Endothelial cell (in vitro differentiated cells): Measurements from ENCODE around the genes SERPINB8 and TMX3.

- PRO-cap, result no peak
These were observed 23.8 kb downstream of the PHLPP1 start for GRCh38 chr18:62738934-62739720.

- PRO-cap, result no peak
These were observed 276.6 kb downstream of the PHLPP1 start for GRCh38 chr18:62991793-62992427.

DNA sequence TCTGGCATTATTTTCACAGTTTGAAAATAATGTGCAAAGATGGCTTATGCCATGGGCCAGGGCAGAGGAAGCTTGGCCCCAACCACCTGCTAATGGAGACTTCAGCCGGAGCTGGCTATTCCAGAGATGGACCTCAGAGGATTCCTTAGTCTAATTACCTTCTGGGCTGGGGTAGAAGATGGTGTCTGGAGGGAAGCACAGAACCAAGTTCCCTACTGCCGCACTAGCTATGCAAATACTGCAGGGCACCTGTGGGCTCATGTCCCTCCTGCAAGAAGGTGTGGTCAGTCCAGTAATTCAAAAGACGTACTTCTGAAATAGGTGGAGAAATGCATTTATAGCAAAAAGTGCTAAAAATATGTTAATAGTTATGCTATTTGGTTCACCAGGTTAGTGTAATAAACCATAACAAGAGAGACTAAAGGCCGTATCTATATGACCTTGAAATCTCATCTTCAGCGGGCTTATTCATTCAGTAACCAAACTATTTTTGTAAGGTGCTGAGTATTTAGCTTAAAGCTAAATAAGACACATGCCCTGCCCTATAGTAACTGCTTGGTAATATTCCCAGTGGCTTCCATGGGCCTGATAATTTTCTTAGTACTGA lies 180.5 kb downstream of the BCL2 start:
- PRO-cap, result unidirectional peak, plus-strand start at position 141 of the sequence

- PRO-cap, result no peak
These were observed 154.1 kb downstream of the BCL2 start for GRCh38 chr18:63165167-63166174.

- PRO-cap, result no peak
These were observed 141.1 kb downstream of the BCL2 start for GRCh38 chr18:63178200-63179062.

DNA sequence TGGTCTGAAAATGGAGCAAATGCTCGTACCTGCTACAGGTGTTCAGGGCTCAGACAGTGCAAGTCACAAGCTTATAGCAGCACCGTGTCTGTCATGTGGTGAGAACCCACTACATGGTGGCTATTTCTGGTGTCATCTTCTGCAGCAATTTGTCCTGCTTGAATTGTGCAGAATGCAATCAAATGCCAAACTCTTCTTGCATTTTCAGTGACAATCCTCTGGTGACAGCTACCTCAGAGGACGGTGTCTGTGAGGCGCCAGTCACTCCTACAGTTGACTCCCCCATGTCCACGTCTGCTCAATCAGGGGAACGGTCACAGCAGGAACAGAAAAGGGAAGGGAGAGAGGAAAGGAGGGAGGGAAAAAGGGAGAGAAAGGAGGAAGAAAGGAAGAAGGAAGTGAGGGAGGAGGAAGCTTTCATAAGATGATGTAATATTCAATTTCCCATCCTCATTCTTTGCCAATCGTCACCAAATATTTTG lies 122.2 kb downstream of the BCL2 start:
- PRO-cap, result no peak

GRCh38 chr18:63290863-63291160 lies 28.8 kb downstream of the BCL2 start:
- PRO-cap, result no peak

DNA sequence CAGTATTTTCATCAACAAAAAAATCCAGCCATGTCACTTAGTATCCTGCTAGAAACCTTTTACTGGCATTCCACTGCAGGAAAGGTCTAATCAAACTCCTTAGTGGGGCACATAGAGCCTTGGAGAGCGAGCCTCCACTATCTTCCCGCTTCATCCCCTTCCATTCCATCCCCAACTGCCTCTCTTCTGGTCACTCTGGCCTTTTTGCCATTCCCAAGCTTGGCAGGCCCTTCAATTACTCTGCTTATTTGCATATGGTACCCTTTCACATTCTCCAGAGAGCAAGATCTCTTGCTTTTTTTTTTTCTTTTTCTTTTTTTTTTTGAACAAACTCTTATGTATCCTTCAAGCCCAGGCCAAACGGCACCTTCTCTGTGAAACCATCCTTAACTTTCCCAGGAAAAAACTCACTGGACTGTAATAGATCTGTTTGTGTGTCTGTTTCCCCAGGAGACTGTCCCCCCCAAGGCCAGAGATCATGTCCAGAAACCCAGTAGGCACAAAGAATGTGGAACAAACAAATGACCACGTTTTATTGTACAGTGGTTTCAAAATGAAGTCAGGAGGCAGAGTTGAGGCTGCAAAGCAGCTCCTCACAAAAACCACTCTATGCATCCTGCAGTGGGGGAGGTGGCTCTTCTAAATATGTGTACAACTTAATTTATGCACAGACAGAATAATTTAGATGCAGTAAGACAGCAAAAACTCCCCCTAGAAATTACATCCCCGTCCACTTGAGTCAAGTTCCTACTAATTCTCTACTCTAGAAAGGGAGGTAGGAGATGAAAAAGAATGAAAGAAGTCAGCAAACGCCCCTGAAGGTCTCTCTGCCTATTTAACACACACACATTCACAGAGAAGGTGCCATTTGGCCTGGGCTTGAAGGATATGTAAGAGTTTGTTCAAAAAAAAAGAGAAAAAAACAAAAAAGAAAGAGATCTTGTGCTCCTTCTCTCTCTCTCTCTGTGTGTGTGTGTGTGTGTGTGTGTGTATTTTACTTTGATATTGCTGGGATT lies 19.8 kb downstream of the BCL2 start:
- PRO-cap, result no peak

GRCh38 chr18:63301216-63302058 lies 18.1 kb downstream of the BCL2 start:
- PRO-cap, result no peak

- PRO-cap, result no peak
These were observed 13.3 kb downstream of the BCL2 start for GRCh38 chr18:63306159-63306848.

DNA sequence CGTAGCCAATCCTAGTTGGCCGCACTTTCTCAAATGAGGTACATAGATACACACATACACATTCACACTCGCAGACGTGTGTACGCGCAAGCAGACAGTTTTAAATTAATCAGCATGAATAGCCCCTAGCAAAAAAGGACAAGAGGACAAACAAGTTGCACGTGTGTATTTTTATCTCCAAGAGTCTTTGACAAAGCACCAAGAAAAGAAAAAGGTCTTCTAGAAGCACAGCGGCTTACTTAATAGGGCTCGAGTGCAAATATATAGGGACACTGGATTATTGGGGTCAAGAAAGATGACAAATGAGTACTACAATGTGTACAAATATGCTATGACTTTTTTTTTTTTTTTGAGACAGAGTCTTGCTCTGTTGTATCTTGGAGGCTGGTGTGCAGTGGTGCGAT lies 1.7 kb upstream of the BCL2 start:
- PRO-cap, result no peak

DNA sequence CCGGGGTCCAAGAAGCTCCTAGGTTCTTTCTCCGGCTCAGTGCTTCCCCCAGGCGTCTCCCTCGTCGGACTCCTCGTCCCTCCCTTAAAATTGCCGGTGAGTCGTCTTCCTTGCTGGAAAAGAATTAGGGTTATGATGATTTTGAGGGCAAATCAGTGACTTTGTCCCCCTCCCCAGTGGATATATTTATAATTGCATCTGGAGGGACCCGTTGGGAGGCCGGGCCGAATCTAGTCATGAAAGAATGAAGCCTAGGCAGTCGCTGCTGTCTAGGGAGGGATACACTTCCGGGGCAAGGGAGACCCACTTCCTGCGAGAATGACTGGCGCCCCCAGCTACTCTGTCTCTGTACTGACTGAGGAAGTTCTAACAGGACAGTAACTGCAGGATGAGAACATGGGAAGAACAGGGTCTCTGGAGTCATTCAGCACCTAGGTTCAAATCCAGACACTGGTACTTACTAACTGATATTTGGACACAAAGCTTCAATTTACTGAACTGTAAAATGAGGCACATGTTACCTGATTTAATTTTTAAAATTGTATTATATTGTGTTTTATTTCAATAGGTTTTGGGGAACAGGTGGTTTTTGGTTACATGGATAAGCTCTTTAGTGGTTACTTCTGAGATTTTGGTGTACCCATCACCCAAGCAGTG lies 13.7 kb downstream of the SERPINB5 start:
- PRO-cap, result no peak

GRCh38 chr18:63588543-63589482 lies 1.7 kb downstream of the SERPINB13 start:
- PRO-cap, result no peak

DNA sequence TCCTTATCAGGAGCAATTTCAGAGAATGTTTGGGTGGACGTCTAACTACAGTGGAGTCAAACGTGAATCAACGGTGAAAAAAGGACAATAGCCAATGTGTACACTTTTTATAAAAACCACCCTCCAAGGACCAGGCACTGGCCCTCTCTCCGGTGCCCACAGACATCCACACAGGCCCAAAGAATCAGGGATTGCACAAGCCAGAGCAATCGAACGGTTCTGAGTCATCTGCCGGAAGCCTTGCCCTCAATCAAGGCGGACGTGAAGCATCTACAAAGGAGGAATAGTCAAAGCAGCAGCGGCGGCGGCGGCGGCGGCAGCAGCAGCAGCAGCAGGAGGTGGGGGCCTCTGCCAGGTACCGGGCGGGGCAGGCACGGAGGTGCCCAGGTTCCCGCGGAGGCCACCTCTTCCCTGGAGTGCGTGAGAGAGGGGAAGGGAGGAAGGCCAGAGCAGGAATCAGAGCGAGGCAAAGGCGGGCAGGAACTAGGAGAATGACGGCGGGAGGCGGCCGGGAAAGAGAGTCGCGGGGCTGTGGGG lies at the start of gene SERPINB8:
Gene SERPINB8, plus strand, starts transcription at position 249 of the 537 bp plus-strand sequence.
- PRO-cap, result bidirectional peak, plus-strand start at position 269 of the sequence, minus-strand start at position 158 of the sequence; bidirectional peak, plus-strand start at position 459 of the sequence, minus-strand start at position 493 of the sequence

DNA sequence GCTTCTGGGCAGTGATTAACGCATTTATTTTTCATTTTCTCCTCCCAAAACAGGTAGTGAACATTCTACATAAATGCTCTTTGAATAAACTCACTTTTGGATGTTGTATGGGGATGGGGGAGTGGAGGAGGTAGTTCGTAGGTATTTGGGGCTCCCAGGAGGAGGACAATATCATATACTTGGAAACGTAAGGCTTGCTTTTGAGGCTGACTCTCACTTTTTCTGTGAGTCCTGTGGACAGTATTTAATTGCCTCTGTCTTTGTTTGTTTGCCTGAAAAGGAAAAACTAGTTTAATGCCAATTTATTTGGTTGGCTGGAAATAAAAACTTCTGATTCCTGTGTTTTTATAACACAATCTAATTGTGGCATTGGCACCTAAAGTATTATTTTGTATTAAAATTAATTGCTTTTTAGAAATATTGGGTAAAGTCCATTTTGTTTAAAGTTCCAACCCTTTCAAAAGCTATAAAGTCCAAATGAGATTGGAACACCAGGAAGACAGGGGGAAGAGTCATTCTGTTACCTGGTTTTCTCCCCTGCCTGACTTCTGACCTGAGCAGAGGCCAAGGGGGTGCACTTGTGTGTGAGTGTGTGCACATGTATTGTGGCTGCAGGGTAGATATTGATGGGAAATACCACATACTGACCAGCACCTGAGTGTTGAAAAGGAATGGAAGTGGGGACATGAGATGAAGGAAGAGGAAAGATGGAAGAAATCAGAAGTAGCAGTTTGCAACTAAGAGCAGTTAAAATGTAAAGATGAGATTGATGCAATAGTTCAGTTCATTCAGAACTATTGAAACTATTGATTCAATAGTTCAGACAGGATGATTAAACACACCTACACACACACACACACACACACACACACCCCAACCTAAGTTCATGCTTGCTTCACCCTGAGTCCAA lies 4.6 kb downstream of the SERPINB8 start:
- PRO-cap, result no peak

GRCh38 chr18:65057352-65058004 lies 693.3 kb upstream of the CDH7 start:
- PRO-cap, result no peak

DNA sequence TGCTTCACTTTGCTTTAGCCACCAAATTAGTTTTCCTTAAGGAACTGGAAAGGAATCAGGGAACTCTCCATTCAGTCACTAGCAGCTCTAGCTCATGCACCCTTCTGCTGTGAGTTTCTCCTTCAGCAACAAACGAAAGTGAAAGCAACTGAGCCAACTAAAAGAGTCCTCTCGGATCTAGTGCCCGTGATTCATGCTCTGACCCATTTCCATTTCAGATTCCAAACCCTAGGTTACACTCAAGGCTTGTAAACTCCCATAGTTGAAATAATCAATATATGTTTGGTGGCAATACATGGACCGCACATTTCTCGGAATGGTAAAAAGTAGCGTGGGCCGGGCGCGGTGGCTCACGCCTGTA lies 98.4 kb downstream of the DSEL start:
- PRO-cap, result no peak

DNA sequence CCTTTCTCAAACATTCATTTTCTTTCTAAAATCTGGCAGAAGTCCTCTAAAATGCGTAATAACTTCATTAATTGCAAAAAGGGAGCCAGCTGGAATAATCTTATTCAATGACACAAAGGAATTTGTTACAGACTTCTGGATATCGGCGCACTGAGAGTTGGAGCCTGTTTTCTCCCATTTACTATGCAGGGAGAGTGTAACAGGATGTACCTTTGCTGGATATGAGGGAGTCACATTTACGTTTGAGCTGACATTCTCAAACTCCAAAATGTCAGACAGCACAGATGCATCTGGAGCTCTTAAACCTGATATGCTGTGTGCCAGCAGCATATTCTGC lies 275.3 kb downstream of the TMX3 start:
- PRO-cap, result no peak

DNA sequence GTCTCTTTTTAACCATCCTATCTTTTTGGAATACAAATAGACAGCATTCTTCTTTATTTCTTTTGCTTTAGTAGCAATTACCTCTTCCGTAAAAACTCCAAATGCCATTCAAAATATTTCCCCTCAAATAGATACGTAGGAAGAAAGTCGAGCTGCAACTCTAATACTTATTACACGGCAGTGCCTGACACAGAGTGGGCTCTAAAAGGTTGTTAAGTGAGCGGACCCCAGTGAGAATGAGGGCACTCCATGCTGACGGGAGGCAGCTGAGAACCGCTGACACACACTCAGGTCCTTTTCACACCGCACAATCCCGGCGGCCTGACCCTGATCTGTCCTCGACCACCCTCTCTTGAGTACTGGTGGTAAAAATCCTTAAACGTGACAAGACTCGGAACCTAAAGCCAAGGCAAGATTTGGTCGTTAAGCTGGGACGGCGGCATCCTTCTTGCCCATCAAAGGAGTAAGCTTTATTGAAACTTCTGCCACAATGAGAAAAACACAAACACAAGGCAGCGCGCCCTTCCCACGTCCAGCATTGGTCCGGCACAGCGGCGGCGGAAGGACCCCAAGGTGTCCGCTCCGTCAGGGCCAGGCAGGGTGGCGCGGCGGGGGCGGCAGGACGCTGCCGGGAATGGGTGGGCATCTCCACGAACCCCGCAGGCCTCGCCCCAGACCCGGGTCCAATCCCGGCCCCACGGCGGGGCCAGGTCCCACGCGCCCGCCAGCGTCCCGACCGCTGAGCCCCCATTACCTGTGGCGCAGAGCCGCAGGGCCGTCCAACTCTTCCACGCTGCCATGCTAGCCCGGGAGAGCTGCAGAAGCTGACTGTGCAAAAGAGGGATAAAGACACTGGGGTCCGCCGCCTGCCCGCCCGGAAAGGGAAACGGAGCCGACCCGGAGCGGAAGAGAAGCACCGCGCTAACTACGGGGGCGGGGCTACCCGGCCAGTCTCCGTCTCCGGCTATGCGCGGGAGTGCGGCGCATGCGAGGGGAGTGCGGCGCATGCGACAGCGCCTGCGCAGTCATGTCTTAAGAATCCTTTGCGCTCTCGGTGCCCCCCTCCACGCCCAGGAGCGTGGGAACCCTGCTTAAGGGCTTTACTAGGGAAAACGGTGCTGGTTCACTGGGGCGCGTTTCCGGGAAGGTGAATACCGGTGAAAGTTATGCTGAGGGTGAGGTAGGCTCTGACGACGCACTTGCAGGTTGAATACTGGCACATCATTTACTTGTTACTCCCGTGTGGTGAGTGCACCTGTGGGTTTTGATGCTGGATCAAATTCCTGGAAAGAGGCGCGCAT lies at the start of gene TMX3:
Gene TMX3, minus strand, starts transcription at position 927 of the 1,301 bp plus-strand sequence.
- PRO-cap, result bidirectional peak, plus-strand start at position 306 of the sequence, minus-strand start at position 207 of the sequence; bidirectional peak, plus-strand start at position 538 of the sequence, minus-strand start at position 361 of the sequence; bidirectional peak, plus-strand start at position 1,126 of the sequence, minus-strand start at position 830 of the sequence

GRCh38 chr18:68769057-68769360 lies 28.9 kb upstream of the CCDC102B start:
- PRO-cap, result no peak